Uterus (tissue), 7 donors: ENCODE measurements around the gene PTTG1IP.

- PRO-cap, 4 experiments, result peak in 4 of 4 experiments; most common plus-strand start chr21:44873882 (in 3); most common minus-strand start chr21:44873438 (in 3)
- RAMPAGE, long total RNA, 2 experiments, result start-site peak on the minus strand in 1 of 2 experiments, at chr21:44873640-44873721 at its widest, 1,888 reads per replicate
- RRBS, result 2% methylated on average over 26 of the region's 101 CpGs
Measured at GRCh38 chr21:44873211-44873954, at the start of gene PTTG1IP. Gene PTTG1IP (minus strand): TSS chr21:44873690.

DNA sequence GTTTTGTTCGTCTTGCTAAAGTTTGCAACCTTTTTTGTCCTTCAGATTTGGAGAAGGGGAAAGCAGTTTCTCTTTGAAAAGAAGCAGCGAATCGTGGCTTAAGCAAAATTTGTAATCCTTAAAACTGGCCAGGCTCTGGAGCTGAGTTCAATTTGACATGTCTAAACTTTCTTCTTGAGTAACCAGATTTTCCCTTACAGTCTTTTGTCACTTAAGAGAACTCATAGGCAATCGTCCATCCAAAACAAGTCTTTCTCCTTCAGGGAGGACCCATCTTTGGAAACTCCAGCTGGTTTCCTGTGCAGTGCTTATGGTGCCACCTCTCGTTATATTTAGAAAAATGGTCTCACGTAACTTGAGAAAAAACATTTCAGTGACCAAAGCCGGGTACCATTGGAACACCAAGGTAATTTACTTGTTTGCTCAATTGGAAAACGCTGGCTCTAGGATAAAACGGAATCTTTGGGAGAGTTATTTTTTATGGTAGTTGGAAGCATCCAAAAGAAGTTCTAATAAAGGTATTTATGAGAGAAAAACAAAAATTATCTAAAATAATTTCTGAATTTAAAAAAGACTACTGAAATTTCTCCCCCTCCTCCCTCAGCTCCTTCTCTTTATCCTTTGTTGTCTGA, 1.9 kb upstream of the PTTG1IP start:
- PRO-cap, 4 experiments, result peak in 1 of 4 experiments; most common minus-strand start position 278 of the sequence (in 1)
- RAMPAGE, long total RNA, 2 experiments, result no peak in any of the 2 experiments
- RRBS, result no CpG with 5 or more reads among the region's 9 CpGs

DNA sequence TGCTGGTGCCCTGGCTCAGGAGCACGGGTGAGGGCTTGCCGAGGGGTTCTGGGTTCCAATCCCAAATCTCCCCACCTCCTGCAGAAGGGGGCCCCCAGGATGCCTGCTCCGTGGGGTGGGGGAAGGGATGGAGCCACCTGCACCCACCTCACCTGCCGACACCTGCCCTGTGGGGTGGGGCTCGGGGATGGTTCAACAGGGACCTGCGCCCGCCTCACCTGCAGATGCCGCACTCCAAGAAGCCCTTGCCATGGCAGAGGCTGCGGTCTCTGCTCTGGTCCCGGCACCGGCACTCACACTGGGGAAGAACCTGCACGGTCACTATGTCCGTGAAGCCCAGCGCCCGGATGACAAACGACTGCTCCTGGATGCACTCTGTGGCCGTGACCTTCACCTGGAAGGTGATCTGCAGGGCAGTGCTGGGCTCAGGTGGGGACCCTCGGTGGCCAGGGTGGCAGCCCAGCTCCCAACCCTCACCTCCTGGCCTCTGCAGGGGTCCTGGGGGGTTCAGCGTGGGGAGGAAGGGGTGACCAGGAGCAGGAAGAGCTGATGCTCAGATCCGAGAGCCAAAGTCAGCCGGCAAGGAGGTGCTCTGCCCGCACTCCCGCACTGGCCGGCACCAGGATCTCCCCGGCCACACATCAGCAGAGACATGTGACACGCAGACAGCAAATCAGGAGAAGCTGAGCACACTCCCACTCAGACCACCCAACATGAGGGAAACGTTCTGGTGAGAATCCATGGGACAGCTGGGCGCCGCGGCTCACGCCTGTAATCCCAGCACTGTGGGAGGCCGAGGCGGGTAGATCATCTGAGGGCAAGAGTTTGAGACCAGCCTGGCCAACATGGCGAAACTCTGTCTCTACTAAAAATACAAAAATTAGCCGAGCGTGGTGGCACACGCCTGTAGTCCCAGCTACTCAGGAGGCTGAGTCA, 18.4 kb upstream of the PTTG1IP start:
- PRO-cap, 4 experiments, result peak in 1 of 4 experiments; most common plus-strand start position 721 of the sequence (in 1); most common minus-strand start position 594 of the sequence (in 1)
- RAMPAGE, long total RNA, 2 experiments, result no peak in any of the 2 experiments
- RRBS, result 55% methylated on average over 8 of the region's 37 CpGs

GRCh38 chr21:44903385-44903949, 17.2 kb downstream of the ITGB2 start:
- PRO-cap, 4 experiments, result no peak in any of the 4 experiments
- RAMPAGE, long total RNA, 2 experiments, result no peak in any of the 2 experiments
- RRBS, result 74% methylated on average over 7 of the region's 25 CpGs

GRCh38 chr21:44911074-44911828, 9.4 kb downstream of the ITGB2 start:
- PRO-cap, 4 experiments, result no peak in any of the 4 experiments
- RAMPAGE, long total RNA, 2 experiments, result no peak in any of the 2 experiments
- RRBS, result 15% methylated on average over 2 of the region's 23 CpGs

GRCh38 chr21:44923349-44924090, 2.8 kb upstream of the ITGB2 start:
- PRO-cap, 4 experiments, result no peak in any of the 4 experiments
- RAMPAGE, long total RNA, 2 experiments, result no peak in any of the 2 experiments
- RRBS, result no CpG with 5 or more reads among the region's 10 CpGs

DNA sequence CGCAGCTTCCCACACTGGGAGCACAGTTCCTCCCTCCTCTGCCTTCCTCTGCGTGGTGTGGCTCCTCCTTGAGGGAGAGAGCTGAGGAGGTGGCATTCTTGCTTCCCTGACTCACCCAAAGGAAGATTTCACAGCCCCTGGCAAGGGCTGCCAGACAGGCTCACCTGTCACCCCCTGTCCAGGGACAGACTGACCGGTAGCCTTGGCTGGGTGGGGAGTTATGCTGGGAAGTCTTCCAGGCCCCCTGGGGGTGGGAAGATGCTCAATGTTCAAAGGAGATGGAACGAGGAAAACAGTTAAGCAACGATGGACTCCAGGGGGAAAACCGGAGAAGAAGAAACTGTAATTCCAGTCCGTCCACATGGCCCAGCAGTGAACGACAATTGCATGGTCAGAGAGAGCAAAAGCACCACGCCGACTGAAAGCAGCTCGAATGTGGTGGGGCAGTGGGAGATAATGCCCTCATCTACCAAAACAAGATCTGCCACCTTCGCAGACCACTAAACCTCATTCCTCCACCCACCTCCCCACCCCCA, 7.4 kb upstream of the ITGB2 start:
- PRO-cap, 4 experiments, result no peak in any of the 4 experiments
- RAMPAGE, long total RNA, 2 experiments, result no peak in any of the 2 experiments
- RRBS, result no CpG with 5 or more reads among the region's 12 CpGs

- PRO-cap, 4 experiments, result peak in 4 of 4 experiments; most common plus-strand start chr21:45041597 (in 4); most common minus-strand start chr21:45041276 (in 1)
- RAMPAGE, long total RNA, 2 experiments, result no peak in any of the 2 experiments
- RRBS, result 12% methylated on average over 4 of the region's 19 CpGs
Measured at GRCh38 chr21:45041202-45041831, 33.1 kb upstream of the ADARB1 start.

GRCh38 chr21:45051041-45052019, 23.1 kb upstream of the ADARB1 start:
- PRO-cap, 4 experiments, result no peak in any of the 4 experiments
- RAMPAGE, long total RNA, 2 experiments, result no peak in any of the 2 experiments
- RRBS, result no CpG with 5 or more reads among the region's 25 CpGs

DNA sequence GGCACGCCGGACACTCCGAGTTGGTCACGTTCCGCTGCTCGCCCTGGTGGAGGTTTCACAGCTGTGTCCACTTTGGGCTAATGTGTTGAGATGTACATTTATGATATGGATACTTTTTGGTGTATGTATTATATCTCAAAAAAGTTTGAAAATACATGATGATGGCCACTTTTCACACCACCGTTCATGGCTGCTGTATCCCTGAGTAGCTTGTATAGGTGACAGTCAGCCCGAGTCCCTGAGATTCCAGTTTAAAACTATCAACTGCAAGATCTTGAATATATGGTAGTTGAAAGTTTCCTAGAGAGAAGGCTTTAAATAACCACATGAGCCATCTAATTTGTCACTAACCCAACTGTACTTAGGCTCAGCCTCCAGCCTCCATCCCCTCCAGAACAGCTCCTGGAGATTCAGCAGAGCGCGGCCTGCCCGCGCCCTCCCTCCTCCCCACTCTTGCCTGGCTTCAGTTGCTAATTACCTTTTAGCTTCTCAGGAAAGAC, 6.6 kb upstream of the ADARB1 start:
- PRO-cap, 4 experiments, result no peak in any of the 4 experiments
- RAMPAGE, long total RNA, 2 experiments, result no peak in any of the 2 experiments
- RRBS, result no CpG with 5 or more reads among the region's 12 CpGs

GRCh38 chr21:45333644-45334177, 46.0 kb upstream of the POFUT2 start:
- PRO-cap, 4 experiments, result no peak in any of the 4 experiments
- RAMPAGE, long total RNA, 2 experiments, result no peak in any of the 2 experiments
- RRBS, result no CpG with 5 or more reads among the region's 17 CpGs

- PRO-cap, 4 experiments, result no peak in any of the 4 experiments
- RAMPAGE, long total RNA, 2 experiments, result no peak in any of the 2 experiments
- RRBS, result no CpG with 5 or more reads among the region's 10 CpGs
Measured at GRCh38 chr21:45336691-45337352, 49.1 kb upstream of the POFUT2 start.

DNA sequence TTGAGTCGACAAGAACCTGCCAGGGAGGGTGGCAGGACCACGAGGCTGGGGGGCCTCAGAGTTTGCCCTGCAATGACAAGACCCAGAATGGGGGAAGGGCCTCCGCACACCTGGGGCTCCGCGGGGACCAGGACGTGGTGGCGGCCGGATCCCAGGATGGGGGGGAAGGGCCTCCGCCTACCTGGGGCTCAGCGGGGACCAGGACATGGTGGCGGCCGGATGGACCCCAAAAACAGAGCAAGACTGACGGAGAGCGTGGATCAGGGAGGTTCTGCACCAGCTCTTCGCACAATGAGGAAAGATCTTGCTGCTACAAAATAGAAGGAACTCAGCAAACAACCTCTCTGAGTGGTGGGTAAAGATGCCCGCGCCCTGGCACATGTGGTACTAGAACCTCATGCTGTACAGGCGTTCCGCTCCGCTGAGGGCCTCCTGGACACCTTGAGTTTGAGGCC, 53.7 kb upstream of the COL18A1 start:
- PRO-cap, 4 experiments, result no peak in any of the 4 experiments
- RAMPAGE, long total RNA, 2 experiments, result no peak in any of the 2 experiments
- RRBS, result 93% methylated on average over 2 of the region's 20 CpGs

GRCh38 chr21:45405493-45405764, 464 bp downstream of the COL18A1 start:
- PRO-cap, 4 experiments, result peak in 4 of 4 experiments; most common plus-strand start chr21:45405662 (in 2); most common minus-strand start chr21:45405576 (in 2)
- RAMPAGE, long total RNA, 2 experiments, result no peak in any of the 2 experiments
- RRBS, result 2% methylated on average over 1 of the region's 44 CpGs

GRCh38 chr21:45410321-45411317, 5.7 kb downstream of the COL18A1 start:
- PRO-cap, 4 experiments, result no peak in any of the 4 experiments
- RAMPAGE, long total RNA, 2 experiments, result no peak in any of the 2 experiments
- RRBS, result 18% methylated on average over 9 of the region's 35 CpGs

DNA sequence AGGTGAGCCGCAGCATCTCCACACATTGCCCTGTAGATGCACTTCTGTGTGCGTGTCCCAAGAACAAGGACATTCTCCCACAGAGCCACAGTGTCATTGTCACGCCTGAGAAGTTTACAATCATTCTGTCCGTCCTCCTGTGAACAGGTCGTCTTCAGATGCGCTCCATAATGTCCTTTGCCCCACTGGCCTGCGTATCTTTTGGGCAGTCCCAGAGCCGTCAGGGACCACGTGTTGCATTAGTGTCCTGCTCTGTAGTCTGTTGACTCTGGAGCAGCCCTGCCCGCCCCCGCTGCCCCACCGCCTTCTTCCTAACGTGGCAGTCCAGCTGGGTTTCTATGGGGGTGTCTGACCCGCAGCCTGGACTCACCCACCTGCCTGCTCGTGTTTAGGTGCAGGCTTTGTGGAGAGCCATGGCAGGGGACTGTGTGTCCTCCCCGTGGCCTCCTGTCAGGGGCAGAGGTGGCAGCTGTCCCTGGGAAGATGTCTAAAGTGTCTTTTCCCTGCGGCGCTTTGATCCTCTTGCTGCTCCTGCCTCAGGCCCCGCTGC, 43.7 kb downstream of the COL18A1 start:
- PRO-cap, 4 experiments, result no peak in any of the 4 experiments
- RAMPAGE, long total RNA, 2 experiments, result no peak in any of the 2 experiments
- RRBS, result no CpG with 5 or more reads among the region's 19 CpGs

- PRO-cap, 4 experiments, result no peak in any of the 4 experiments
- RAMPAGE, long total RNA, 2 experiments, result no peak in any of the 2 experiments
- RRBS, result no CpG with 5 or more reads among the region's 15 CpGs
Measured at GRCh38 chr21:45454082-45454583, 49.2 kb downstream of the COL18A1 start.

DNA sequence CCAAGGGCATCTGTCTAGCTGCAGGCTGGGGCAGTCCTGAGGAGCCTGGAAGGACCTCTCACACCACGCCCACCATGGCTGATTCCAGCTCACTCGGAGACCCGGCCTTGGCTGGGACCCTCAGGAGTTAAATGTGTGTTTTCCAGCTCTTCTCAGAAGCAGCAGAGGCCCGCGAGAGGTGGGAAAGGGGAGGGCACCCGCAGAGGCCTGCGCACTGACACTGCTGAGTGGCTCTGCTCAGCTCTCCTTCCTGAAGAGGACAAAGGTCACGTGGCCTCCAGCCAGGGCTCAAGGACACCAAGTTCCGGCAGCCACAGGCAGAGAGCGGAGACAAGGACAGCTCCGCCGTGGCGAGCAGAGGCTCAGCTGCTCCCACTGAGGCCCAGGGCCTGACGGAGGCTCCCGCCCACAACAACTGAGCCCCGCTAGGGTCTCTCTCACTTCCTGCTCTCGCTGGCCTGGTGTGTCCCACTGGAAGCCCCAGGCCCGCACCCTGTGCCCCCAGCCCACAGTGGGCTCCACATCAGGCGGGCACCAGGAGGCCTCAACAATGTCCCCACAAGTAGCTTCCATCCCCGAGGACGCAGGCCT, 16.9 kb downstream of the SLC19A1 start:
- PRO-cap, 4 experiments, result no peak in any of the 4 experiments
- RAMPAGE, long total RNA, 2 experiments, result no peak in any of the 2 experiments
- RRBS, result no CpG with 5 or more reads among the region's 21 CpGs

- PRO-cap, 4 experiments, result peak in 1 of 4 experiments; most common plus-strand start chr21:45551626 (in 1); most common minus-strand start chr21:45551476 (in 1)
- RAMPAGE, long total RNA, 2 experiments, result no peak in any of the 2 experiments
- RRBS, result no CpG with 5 or more reads among the region's 10 CpGs
Measured at GRCh38 chr21:45551341-45551783, 9.1 kb upstream of the SLC19A1 start.

GRCh38 chr21:45590080-45591413, 48.3 kb upstream of the SLC19A1 start:
- PRO-cap, 4 experiments, result peak in 4 of 4 experiments; most common plus-strand start chr21:45590883 (in 1); most common minus-strand start chr21:45590578 (in 3)
- RAMPAGE, long total RNA, 2 experiments, result no peak in any of the 2 experiments
- RRBS, result 5% methylated on average over 44 of the region's 114 CpGs